ENCODE measurements around a stretch of chr3.

GRCh38 chr3:127218398-127218994, 25.6 kb downstream of the PRR23E start:
- RRBS, result no CpG with 5 or more reads among the region's 13 CpGs

GRCh38 chr3:127303930-127304459, 16.1 kb upstream of the PRR20G start:
- RRBS, result 33% methylated on average over 3 of the region's 19 CpGs

DNA sequence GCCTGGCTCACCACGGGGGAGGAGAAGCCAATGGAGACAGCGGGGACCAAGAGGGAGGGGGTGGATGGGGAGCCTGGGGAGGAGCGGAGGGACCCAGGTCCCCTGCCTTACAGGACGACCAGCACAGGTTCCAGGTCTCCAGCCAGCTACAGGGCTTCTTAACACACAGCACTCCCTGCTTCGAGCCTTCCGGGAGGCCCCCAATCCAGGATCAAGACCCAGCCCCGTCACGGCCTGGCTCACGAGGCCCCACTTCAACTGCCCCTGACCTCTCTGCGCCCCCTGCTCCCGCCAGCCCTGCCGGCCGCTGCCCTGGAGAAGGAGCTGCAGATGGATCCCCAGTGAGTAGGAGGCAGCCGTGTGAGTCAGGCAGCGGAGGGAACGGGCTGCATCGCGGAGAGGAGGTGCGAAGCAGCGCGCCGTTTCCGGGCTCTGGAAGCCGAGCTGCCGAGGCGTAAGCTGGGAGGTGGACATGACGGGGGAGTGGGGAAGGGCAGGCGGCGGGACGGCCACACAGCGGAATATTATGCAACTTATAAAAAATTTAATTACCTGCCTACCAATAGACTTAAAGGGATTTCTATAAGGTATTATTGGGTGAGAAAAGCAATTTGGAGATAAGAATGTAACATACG, 133.5 kb downstream of the TPRA1 start:
- RRBS, result no CpG with 5 or more reads among the region's 32 CpGs

DNA sequence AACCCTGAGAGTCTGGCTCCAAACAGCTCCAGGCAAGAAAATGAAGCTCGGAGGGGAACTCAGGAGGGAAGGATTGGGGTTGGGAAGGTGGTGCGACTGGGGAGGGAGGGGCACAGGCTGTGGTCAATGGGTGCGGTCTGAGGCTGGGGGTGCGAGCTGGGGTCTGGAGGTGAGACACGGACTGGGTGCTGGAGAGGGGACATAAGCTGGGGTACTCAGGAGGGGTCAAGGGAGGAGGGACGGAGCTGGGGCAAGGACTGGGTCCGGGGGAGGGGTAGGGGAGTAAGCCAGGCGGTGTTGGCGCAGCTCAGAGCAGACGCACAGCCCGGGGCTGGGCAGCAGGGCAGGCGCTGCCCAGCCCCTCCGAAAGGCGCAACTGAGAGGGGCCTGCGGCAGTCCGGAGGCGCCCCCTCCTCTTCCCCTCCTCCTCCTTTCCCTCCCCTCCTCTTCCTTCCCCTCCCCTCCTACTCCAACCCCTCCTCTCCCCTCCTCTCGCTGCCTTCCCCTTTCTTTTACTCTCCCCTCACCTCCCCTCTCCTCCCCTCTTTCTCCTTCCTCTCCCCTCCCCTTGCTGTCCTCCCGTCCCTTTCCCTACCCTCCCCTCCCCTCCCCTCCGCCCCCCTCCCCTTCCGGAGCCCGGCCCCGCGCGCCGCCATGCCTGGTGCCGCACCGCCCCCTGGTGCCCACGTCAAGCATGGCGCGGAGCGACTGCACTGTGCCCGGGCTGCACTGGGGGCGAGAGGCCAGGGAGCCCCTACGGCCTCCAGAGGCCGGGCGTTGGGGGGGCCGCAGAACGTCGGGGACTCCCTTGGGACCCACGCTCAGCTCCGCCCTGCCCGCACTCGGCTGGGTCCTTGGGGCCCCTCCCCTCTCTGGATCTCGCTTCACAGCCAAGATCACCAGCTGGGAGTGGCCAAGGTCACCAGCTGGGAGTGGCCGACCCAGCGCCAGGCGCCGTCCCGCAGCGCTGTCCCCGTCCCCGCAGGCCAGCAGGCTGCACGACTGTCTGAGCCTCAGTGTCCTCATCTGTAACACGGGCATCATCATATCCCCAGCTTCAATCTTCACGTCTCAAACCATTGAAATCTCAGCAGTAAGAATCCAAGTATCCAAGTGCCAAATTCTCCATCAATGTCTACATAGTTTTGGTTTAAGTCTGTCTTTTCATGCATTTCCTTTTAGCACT, 42.9 kb downstream of the TPRA1 start:
- RRBS, result 5% methylated on average over 25 of the region's 56 CpGs

DNA sequence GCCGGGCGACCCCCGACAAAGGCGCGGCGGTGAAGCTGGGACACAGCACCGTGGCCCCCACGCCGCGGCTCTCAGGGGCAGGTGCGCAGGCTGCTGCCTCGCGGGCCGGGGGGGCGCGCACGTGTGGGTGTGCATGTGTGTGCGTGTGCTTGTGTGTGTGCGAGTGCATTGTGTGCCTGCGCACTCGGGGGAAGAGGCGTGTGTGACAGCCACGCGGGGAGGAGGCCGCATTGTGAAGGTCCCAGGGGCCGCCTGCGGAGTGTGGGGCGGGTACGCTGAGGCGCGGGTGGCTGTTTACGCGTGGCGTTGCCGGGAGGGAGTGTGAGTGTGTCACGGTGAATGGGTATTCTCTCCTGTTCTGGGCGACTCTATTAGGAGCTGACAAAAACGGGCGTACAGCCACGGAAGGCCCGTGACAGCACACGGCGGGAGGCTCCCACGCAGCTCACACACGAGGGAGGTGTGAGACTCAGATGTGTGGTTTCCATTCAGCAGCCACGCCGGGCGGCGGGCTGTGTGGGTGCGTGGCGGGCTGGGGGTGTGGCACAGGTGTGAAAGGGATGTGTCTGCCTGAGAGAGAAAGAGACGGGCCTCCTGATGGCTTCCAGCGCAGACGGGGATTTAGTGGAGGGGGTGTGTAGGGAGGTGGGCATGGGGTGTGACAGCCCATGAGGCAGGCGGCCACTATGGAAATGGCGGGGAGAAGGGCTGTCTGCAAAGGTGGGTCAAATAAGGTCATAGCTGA, 674 bp downstream of the PODXL2 start:
- RRBS, result 0% methylated on average over 1 of the region's 56 CpGs

- RRBS, result no CpG with 5 or more reads among the region's 20 CpGs
Measured at GRCh38 chr3:127680261-127680888, 7.6 kb downstream of the ABTB1 start.

GRCh38 chr3:127697868-127698331, 25.1 kb downstream of the ABTB1 start:
- RRBS, result no CpG with 5 or more reads among the region's 10 CpGs

- RRBS, result no CpG with 5 or more reads among the region's 8 CpGs
Measured at GRCh38 chr3:127735814-127736627, 63.3 kb downstream of the ABTB1 start.

DNA sequence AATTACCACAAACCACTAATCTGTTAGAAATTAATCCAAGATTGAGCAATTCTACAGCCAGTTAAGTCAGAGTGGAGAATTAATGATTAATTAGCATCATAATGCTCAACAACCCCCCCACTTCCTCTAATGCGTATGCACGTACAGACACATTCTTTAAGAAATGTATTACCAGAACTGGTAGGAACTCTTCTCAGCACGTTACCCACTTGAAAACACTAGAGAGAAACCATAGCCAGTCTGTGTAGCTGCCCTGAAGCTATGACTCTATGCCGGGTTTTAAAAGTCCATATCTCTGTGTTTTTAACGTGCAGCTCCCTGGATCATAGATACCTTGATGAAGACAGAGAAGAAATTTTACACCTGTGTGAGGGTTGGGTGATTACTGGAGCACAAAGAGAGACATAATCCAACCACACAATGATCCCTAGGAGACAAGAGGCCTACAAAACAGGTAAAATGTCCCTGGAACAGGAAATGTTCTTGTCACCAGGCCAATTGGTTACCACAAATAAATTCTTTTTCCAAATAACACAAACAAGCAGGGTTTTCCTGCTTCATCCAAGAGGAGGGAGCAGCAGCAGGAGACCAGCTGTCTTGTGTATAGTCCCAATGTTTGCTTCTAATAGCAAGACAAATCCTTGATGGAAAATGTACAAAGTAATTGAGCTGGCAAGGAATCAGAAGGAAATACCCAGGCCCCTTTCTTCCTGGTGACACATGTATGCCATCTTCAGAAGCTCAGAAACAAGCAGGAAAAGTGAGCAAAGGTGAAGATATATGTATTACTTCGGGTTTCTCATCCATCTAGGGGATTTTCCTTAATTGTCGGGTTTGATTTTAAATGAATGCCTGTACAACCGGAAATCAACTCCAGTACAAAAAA, 1.5 kb downstream of the MGLL start:
- RRBS, result no CpG with 5 or more reads among the region's 8 CpGs

DNA sequence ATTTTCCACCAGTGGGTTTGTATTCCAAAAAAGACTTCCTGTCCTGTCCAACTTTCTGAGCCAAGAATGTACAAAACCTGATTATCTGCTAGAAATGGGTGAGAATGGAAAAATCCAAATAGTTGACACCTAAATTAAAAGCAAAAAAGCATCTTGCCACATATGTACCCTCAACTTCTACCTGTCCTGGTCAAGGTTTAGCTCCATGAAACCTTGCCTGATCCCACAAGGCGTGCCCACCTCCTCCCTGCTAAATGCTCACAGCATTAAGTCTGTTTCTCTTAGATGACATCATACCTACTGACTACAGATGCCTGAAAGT, 1.0 kb upstream of the SEC61A1 start:
- RRBS, result no CpG with 5 or more reads among the region's 1 CpG

- RRBS, result no CpG with 5 or more reads among the region's 20 CpGs
Measured at GRCh38 chr3:128076264-128076642, 24.0 kb downstream of the SEC61A1 start.

DNA sequence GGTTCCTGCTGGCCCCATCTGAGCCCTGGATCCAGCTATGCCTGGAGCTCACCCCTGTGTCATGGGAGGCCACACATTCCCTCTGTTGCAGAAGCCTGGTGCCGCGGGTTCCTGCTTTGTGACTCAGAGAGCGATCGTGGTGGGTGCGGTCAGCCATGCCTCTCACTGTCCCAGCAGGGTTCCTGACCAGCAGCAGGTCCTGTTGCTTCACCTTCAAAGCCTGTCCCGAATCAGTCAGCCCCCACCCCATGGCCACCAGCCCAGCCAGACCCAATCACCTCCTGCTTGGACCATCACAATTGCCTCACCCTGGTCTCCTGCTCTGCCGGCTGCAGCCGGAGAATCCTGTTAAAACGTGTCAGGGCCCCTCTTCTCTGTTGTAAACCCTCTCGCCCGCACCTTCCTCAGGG, 49.8 kb downstream of the DNAJB8 start:
- RRBS, result no CpG with 5 or more reads among the region's 11 CpGs

- RRBS, result 30% methylated on average over 2 of the region's 32 CpGs
Measured at GRCh38 chr3:128482674-128483639, 10.0 kb downstream of the GATA2 start.

DNA sequence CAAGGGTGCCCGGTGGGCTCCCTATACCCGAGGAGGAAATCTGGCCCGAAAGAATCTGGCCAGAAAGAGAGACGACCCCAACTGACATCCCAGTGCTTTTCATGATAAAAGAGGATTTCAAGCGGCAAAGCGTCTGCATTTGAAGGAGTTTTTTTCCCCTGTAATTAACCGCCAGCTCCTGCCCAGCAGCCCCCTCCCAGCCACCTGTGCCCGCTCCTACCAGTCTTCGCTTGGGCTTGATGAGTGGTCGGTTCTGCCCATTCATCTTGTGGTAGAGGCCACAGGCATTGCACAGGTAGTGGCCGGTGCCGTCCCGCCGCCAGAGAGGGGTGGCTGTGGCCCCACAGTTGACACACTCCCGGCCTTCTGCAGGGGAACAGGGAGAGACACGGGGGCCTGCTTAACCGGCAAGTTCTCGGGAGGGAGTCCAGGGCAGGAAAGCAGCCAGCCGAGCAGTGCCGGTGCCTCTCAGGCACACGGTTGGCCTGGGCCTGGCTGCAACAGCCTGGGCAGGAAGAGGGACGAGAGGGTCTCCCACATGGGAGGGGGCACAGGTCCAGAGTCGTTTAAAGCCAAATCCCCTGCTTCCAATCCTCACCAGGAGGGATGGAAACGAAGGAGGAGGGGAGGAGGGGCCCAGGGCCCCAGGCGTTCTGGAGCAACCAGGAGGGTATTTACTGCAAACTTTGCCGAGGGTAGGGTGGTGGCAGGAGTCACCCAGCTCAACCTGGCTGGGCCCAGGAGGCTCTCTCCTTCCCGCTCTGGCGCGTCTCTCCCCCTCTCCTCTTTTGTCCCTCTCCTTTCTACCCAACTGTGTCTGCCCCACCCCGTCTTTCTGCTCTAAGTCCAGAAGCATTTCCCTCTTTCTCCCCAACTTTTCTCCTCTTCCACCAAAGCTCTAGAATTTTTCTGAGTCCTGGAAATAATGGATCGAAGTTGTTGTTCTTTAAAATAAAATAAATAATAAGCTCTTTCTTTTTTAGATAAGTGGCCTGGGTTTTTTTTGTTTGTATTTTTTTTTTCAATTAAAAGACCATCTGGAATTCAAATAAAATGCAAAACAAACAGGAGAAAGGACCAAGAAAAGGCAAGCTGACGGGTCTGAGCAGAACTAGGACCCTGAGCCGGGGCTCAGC, 9.0 kb downstream of the GATA2 start:
- RRBS, result 26% methylated on average over 9 of the region's 33 CpGs

GRCh38 chr3:128488211-128489066, 4.6 kb downstream of the GATA2 start:
- RRBS, result 10% methylated on average over 15 of the region's 53 CpGs

DNA sequence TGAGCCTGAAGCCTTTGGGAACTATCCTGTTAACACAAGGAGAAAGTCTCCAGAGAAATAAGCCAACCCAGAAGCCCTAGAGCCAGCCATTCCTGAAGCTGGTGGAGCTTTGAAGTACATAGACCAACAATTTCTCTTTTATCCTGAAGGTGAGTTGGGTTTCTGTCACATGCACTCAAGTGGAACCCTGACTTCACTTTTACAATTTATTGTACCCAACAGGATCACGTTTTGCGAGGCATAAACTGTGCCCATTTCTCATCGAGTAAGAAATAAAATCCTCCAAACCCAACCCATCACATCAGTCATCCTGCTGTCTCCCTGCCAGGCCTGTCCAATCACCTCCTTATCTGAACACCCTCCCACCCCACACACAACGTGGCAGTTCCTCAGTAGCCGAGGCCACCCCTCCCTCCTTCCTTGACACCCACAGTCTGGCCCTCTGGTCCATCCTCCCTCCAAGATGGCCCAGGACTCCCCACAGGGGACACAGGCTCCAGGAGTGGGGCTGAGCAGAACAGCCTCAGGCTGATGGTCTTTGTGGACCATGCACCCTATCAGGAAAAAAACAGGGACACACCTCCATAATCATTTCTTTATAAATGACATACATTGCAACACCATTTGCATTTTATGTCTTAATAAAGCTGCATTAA, 55.7 kb upstream of the GATA2 start:
- RRBS, result no CpG with 5 or more reads among the region's 5 CpGs

- RRBS, result no CpG with 5 or more reads among the region's 11 CpGs
Measured at GRCh38 chr3:128743275-128743884, 17.4 kb downstream of the RAB7A start.

DNA sequence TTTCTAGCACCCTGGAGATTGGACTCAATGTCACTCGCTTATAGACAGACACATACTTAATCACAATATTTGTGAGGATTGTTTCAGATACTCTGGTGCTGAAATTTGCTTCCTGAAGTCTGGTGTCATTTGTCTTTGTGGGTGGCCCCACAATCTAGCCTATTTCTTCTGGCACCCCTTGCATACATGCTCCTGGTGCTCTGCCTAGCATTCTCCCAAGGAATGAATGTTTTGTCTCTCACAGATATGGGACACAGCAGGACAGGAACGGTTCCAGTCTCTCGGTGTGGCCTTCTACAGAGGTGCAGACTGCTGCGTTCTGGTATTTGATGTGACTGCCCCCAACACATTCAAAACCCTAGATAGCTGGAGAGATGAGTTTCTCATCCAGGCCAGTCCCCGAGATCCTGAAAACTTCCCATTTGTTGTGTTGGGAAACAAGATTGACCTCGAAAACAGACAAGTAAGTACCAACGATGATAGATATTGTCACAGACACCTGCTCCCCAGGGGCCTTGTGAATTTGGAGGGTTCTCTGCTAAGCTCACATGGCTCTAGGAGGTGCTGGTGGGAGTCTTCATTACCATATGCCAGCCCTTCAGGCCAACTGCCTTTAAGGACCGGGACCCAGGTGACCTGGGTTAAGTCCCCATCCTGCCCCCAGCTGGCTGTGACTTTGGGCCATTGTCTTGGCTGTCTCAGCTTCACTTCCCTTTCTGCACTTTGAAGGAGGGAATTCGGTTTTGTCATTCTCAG, 73.1 kb upstream of the ACAD9 start:
- RRBS, result no CpG with 5 or more reads among the region's 9 CpGs

DNA sequence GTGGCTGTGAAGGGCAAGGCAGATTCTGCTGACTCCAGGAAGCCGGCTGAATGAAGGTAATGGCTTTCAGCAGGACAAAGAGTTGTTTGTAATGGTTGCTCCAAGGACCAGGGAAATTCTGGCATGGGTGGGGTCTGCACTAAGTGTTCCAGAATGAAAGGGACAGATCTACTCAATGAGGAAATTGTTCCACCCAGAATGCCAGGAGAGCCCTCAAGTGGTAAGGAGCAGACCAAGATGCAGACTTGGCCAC, 70.7 kb upstream of the ACAD9 start:
- RRBS, result no CpG with 5 or more reads among the region's 1 CpG

All from GM12892 (cell line).